ENCODE measurements around a stretch of chr2.

- RAMPAGE, long total RNA, result no peak
- RRBS, result no CpG with 5 or more reads among the region's 21 CpGs
Measured at GRCh38 chr2:9692354-9693150, 61.8 kb upstream of the YWHAQ start.

GRCh38 chr2:9693151-9693575, 62.4 kb upstream of the YWHAQ start:
- RAMPAGE, long total RNA, result no peak
- RRBS, result no CpG with 5 or more reads among the region's 10 CpGs

DNA sequence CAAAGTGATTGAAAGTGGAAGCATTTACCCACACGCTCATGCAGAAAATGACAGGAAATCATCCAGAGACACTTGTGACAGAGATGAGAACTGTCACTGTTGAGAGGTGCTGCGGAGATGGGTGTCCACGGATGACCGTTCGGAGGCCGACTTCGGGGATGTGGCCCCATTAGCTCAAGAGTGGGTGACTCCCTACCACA, 81.4 kb upstream of the YWHAQ start:
- RAMPAGE, long total RNA, result no peak
- RRBS, result no CpG with 5 or more reads among the region's 7 CpGs

- RAMPAGE, long total RNA, result no peak
- RRBS, result no CpG with 5 or more reads among the region's 10 CpGs
Measured at GRCh38 chr2:9782142-9782819, 61.0 kb upstream of the TAF1B start.

- RAMPAGE, long total RNA, result no peak
- RRBS, result no CpG with 5 or more reads among the region's 19 CpGs
Measured at GRCh38 chr2:9797607-9798676, 45.3 kb upstream of the TAF1B start.

GRCh38 chr2:9801031-9802128, 41.9 kb upstream of the TAF1B start:
- RAMPAGE, long total RNA, result no peak
- RRBS, result 92% methylated on average over 4 of the region's 34 CpGs

GRCh38 chr2:9845137-9845664, 1.9 kb downstream of the TAF1B start:
- RAMPAGE, long total RNA, result no peak
- RRBS, result no CpG with 5 or more reads among the region's 2 CpGs

- RAMPAGE, long total RNA, result no peak
- RRBS, result no CpG with 5 or more reads among the region's 19 CpGs
Measured at GRCh38 chr2:10008279-10008833, 35.0 kb upstream of the KLF11 start.

DNA sequence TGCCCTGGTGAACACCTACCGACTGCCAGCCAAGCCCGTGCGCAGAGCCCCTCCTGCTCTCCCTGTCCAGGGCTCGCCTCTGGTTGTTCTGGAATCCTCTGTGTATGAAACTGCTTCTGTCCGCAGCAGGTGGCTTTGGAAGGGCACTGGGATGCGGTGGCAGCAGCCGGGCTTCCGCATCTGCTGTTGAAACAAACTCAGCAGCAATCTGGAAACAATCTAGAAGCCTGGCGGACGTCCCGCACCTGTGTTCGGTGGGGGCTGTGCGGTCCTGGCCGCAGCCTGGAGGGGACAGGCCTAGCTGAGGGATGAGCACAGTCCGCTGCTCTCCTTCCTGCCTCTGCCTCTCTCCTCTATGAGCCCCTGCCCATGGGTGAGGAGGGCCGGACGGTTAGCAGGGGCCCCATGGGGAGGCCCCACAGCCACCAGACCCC, 34.0 kb upstream of the KLF11 start:
- RAMPAGE, long total RNA, result no peak
- RRBS, result no CpG with 5 or more reads among the region's 17 CpGs

DNA sequence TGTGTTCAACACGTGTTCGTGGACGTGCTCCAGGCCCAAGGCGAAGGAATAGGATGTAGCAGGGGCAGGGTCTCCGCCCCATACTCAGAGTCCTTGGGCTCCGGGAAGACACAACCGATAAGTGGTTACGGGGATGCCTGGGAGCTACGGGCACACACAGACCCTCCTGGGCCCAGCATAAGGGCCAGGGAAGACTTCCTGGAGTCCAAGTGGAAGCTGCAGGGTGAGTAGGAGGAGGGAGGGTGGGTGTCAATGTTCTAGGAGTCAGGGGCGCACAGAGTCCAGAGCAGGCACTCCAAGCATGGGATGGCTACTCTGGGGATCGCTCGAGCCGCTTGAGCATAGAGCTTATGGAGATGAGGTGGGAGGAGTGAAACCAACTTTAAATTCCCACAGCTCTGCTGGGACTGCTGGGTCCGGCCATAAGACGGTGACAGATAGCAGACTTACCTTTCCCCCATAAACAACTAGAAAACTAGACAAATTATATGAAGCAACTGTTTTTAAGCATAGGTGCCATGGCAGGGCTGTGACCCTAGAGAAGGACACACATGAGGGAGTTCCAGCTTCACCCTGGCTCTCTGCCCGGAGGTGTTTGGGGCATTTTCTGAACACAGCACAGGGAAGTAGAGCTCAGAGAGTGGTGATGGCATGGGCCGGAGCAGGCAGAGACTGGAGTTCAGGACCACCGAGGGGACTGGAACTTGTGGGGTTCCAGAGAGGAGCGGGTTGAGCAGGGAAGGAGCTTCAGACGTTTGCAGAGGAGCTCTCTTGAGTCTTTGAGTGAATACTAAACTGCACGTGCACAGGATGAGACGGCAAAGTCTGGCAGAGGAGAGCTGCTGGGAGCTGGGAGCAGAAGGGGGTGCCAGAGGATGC, 26.8 kb upstream of the KLF11 start:
- RAMPAGE, long total RNA, result no peak
- RRBS, result 7% methylated on average over 2 of the region's 22 CpGs

GRCh38 chr2:10028780-10029917, 14.2 kb upstream of the KLF11 start:
- RAMPAGE, long total RNA, result no peak
- RRBS, result 67% methylated on average over 2 of the region's 36 CpGs

DNA sequence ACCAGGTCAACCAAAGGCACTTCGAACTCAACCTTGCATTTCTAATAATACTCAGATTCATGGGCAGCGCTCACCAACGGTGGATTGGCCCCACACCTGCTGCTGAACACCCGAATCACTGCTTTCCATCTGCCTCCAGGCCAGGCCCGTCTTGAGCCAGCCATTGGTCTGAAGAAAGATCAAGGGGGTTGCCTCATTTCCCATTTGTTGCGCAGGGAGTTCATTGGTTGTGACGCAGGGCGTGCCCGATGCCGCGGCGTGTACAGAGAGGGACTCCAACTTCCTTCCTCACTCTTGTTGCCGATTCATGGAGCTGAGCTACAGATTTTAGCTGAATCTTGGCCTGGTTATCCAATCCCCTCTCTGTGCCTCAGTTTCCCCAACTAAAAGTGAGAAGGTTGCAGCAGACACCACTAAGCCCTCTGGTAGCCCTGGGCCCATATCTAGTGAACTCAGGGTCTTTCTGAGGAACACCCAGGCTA, 61.0 kb upstream of the HPCAL1 start:
- RAMPAGE, long total RNA, result no peak
- RRBS, result no CpG with 5 or more reads among the region's 13 CpGs

GRCh38 chr2:10306271-10306807, 3.6 kb downstream of the HPCAL1 start:
- RAMPAGE, long total RNA, result no peak
- RRBS, result no CpG with 5 or more reads among the region's 4 CpGs

DNA sequence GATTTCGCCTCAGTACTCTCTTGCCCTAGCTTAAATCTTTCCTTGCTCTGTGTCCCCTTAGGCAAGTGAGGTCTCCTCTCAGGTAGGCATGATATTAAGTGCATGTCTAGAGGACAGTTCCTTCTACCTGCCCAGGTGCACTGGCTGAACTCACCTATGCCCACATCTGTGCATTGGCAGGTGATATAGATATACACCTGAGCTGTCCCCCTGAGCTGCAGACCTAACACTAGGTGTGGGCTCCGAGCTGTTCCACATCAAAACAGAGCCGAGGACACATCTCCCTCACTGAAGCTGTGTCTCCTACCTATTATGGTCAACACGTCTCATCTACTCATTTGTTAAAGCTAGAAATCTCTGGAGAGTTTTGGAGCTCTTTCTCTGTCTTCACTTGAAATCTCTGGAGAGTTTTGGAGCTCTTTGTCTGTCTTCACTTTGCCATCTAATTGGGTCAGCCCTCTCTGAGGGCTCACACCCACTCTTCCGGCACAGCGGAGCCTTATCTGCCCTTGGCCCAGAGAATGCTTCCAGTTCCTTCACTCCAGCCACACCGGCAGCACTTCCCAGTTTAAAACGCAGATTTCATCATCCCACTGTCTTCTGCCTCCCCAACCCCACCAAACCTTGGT, 4.7 kb downstream of the HPCAL1 start:
- RAMPAGE, long total RNA, result no peak
- RRBS, result 84% methylated on average over 3 of the region's 8 CpGs

DNA sequence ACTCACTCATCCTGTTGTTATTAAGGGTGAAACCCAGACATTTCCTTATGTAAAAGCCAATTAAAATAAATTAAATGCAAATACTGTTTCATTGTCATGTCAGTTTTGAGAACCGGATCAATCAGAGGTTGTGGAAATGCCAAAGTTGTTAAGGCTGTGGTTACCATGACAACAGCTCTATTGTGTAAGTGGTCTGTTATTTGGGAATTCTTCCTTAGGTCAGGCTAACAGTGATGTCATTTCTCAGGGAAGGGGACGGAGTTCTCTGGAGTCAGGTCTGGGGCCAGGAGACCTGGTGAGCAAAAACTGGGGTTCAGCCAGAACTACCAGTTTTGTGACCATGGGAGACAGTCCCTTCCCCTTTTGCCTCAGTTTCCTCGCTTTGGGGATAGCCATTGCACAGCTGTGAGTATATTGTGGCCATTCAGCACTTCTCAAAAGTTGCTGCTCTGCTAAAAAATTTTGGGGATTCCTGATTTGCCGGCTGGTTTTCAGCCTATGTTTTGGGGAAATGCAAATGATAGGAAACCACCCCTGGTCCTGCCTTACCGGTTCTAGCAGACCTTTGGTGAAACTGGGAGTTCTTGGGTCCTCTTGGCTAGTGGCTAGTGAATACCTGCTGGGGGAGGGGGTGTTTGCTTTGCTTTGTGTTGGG, 21.5 kb downstream of the HPCAL1 start:
- RAMPAGE, long total RNA, result no peak
- RRBS, result 49% methylated on average over 2 of the region's 5 CpGs

- RAMPAGE, long total RNA, result no peak
- RRBS, result no CpG with 5 or more reads among the region's 17 CpGs
Measured at GRCh38 chr2:10344025-10344501, 41.4 kb downstream of the HPCAL1 start.

DNA sequence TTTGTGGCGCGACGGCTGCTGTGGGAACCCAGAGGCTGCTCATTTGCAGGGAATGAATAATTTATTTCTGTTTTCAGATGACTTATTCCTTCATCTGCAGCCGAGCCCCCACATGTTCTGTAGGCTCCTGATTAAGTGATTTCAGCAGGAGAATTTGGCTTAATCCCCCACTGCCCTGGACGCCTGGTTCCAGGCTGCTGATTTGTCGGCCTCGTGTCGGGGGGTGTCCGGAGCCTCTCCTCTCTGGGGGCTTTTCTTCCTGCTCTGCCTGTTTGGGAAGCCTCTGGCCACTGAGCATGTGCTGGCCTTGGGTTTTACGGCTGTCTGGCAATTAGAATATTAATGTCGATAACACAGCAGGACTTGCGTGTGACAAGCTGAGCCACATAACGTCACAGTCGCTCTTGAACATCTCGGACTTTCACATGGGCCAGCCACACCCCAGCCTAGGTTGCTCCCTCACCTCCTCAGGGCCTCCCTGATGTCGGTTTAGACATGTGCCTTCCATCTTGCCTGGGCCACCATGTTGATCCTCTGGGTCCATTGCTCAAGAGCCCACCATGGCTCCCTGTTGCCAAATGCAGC, 62.4 kb downstream of the ODC1 start:
- RAMPAGE, long total RNA, result no peak
- RRBS, result no CpG with 5 or more reads among the region's 16 CpGs

DNA sequence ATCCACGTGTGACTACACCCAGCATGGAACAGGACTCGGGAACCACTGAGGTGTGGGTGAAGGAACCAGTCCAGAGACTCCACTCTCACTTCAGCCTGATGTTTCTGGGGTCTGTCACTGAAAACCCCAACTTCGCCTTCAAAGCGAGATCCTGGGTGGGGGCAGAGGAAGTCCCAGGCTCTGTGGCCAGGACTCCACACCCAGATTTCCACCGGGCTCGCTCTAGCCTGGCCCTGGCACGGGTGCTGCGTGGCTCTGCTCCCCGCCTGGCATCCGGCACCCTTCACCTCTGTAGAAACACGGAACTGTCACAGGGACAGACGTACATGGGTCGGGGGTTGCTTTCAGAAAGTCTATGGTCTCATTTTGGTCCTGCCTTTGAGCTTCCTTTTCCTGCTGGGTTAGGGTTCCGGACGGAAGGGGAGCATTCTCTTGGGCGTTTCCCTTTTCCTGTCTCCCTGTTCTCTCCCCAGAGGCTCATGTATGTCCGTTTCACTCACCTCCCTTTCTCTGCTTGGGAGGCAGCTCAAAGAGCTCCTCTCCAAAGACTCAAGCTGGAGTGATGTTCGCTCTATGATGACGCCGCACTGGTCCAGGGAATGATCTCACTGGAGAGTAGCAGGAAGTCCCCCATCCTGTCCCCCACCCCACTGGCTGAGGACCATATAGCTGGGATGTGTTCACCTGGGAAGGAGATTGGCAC, 41.5 kb downstream of the ODC1 start:
- RAMPAGE, long total RNA, result no peak
- RRBS, result 90% methylated on average over 6 of the region's 20 CpGs

DNA sequence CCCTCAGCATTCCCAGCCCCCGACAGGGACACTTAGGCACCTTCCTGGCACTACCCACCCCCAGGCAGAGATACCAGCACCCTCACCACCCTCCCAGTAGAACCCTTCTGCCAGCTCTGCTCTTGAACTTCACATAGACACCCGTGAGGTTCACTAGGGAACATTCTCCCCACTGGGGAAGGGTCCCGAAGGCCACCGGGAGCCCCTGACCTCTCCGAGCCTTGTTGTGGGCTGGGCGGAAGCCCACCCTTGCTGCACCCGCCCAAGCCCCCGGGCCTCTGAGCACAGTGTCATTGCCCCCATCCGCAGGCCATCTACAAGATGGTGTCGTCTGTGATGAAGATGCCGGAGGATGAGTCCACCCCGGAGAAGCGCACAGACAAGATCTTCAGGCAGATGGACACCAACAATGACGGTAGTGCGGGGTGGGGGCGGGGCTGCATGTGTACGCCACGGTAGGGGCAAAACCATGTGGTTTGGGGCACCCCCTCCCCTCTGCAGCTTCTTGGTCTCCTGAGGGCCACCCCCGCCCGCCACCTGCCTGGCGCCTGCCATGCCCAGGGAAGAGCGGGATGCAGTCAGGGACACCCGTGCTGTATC, 25.4 kb downstream of the ODC1 start:
- RAMPAGE, long total RNA, result no peak
- RRBS, result 96% methylated on average over 7 of the region's 23 CpGs

GRCh38 chr2:10588741-10589977, 100.6 kb downstream of the NOL10 start:
- RAMPAGE, long total RNA, result no peak
- RRBS, result no CpG with 5 or more reads among the region's 16 CpGs